SK-N-DZ (cell line): ENCODE results near the genes FOXN4, ATP2A2 and HVCN1.

DNA sequence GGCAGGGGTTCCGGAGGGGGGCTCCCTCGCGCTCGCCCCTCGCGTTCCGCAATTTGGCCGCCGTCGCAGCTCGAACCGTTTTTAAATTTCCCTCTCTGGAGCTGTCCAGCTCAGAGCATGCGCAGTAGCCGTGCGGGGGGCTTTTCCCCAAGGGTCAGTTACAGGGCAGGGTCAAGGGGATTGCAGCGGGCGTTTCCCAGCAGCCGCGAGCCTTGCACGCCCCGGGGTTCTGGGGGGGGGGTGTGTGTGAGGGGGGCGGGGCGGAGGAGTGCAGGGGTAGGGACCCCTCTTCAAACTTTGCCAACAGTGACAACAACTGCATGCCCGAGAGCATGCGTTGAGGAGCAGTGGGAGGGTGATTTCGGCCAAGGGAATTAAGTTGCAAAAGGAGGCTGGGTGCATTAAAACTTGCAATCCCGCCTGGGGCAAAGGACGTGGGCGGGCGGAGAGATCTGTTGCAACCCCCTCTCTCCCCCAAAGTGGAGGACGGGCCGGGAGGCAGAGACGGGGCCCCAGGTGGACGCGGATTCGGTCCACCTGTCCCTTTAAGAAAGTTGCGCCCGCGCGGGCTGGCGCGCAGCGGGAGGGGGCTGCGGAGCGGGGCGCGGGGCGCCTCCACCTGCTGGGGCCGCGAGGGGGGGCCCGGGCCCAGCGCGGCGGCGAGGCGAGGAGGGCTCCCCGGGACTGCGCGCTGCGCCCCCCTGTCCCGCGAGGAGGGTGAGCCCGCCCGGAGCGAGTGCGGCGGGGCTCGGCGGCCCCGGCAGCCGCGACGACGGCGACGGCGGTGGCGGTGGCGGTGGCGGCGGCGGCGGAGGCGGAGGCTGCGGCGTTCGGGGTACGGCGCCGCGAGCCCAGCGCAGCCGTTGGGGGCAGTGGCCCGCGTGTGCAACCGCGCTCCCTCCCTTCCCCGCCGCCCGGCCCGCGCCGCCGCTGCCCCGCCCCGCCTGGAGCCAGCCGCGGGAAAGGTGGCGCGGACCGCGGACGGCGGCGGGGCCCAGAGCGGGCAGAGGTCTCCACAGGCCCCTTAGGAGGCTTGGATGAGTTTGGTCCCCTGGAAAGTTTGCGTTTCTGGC is at the start of gene FOXN4:
FOXN4 (minus strand) TSS at position 119 of the 1,073 bp plus-strand sequence.
RAMPAGE:
- cytosol, long total RNA, result no peak
- nucleus, long total RNA, result no peak

DNA sequence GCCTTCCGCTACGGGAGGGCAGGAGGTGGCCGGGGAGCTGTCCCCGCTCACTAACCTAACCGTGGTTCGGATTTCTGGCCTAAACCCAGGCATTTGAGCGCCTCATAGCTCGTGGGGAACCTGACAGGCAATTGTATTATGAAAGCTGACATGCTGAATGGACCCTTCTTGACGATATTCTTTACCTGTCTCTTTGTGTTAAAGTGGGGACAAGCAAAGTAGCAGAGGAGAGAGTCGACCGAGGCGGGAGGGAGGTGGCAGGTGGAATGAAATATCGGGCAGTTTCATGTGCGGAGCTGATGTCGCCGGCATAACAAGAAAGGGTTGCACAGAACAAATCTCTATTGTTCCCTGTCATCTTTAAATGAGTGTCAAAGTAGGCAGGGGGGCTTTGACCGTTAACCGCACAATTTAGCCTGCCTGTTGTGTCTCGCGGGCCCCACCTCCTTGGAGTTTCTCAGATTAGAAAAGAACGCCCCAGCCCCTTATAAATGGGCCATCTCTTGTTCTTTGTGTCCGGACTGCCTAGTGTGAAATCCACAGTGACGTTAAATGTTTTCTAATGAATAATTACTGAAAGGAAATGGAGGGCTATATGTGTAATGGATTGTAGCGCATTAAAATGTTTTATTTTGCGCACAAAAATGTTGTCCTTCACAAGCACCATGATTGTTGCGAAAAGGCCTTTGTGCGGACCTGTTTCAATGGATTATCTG is 11.5 kb downstream of the MYO1H start:
RAMPAGE:
- cytosol, long total RNA, result no peak
- nucleus, long total RNA, result no peak

DNA sequence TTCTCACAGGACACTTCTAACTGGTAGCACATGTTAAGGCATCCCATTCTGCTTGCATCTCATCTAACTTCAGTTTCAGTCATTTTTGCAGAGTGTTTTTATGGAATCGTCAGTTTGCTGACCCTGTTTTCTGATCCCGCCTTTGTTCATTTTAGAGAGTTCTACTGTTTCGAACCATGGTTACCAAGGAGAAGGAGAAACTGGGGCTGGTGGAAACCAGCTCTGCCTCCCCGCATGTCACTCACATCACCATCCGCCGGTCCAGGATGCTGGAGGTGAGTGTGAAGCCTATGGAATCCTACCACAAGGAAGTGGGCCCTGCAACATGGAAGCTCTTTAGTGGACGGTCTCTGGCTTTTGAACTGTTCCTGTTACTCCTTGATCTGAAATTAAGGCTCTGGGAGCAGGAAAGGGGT is 39.2 kb downstream of the UBE3B start:
RAMPAGE:
- cytosol, long total RNA, result no peak
- nucleus, long total RNA, result no peak

RAMPAGE:
- cytosol, long total RNA, result no peak
- nucleus, long total RNA, result no peak
These were observed 7.5 kb downstream of the MVK start for GRCh38 chr12:109580895-109581778.

DNA sequence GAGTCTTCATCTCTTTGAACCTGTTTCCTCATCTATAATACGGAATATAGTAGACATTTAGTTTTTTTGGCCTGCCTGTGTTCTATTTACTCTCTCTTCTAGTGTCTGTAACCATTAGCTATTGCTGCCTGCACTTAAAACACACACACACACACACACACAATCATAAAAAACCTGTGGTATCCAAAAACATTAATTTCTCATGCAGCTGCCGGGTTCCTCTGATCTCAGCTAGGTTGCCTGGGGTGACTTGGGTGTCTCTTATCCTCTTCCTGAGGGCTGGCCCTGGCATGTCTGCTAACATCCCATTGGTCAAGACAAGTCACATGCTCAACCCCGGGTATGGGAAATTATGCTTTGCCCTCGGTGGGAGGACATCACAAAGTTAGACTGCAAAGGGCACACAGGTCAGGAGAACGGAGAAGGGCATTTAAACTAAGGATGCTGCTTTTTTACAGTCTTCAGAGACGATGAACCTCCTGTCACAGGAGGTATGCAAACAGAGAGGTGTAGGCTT is 55.7 kb downstream of the TRPV4 start:
RAMPAGE:
- cytosol, long total RNA, result no peak
- nucleus, long total RNA, result start-site peak on the minus strand centred at position 258 of the sequence, 58 bp wide, 10 and 8 reads in 2 replicates

GRCh38 chr12:109946411-109947186 is 46.5 kb downstream of the TCHP start:
RAMPAGE:
- cytosol, long total RNA, result no peak
- nucleus, long total RNA, result no peak

GRCh38 chr12:110015277-110015632 is 16.0 kb downstream of the ANKRD13A start:
RAMPAGE:
- cytosol, long total RNA, result no peak
- nucleus, long total RNA, result no peak

RAMPAGE:
- cytosol, long total RNA, result no peak
- nucleus, long total RNA, result no peak
These were observed 25.0 kb upstream of the C12orf76 start for GRCh38 chr12:110072957-110074100.

RAMPAGE:
- cytosol, long total RNA, result no peak
- nucleus, long total RNA, result no peak
These were observed at the start of gene ATP2A2 for GRCh38 chr12:110281166-110282055. ATP2A2 (plus strand) TSS chr12:110281247.

DNA sequence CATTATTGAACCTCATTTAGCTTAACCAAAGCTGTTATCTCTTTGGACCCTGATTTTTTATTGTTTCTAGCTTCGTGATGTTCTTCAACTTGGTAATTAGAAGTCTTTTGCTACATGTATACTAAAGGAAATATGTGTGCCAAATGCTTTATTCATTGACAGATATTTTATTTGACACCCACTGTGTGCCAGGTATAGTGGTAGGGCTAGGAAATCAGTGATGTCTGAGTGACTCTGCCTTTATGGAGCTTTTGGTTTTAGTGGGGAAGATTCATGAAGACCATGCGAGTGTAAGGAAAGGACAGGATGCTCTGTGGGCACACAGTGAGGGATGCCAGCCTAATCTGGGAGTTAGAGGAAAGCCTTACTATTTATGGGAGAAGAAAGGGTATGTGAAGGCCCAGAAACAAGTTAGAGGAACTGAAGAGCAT is 35.4 kb downstream of the ATP2A2 start:
RAMPAGE:
- cytosol, long total RNA, result no peak
- nucleus, long total RNA, result no peak

RAMPAGE:
- cytosol, long total RNA, result no peak
- nucleus, long total RNA, result no peak
These were observed 55.4 kb downstream of the ANAPC7 start for GRCh38 chr12:110347791-110348748.

GRCh38 chr12:110349210-110350199 is 54.0 kb downstream of the ANAPC7 start:
RAMPAGE:
- cytosol, long total RNA, result no peak
- nucleus, long total RNA, result no peak

RAMPAGE:
- cytosol, long total RNA, result no peak
- nucleus, long total RNA, result no peak
These were observed 36.5 kb downstream of the ANAPC7 start for GRCh38 chr12:110366576-110367879.

DNA sequence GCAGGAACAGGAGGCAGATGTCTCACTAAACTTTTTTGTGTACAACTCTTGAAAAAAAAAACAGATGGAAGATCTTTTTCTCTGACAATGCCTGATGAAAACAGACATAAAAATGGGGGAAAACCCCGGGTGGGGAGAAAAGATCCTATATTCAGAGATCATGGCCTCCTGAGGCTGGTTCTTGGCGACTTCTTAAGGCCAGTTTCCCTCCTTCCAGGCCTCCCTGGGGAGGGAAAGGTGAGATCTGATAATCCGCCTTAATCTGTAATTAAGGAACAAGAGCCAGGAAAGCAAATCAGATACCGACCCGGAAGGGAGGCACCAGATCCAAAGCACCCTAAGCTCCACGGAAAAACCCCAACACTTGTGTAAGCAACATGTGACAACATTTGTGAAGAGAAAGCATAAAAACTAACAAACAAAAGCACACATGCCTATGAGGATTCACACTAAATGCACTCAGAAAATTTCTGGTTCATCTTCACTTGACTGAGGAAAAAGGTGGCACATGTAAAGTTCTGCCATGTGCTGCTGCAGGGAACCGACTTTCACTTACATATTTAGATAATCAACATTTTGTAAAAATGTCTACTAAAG is 40.3 kb downstream of the PPTC7 start:
RAMPAGE:
- cytosol, long total RNA, result no peak
- nucleus, long total RNA, result no peak

RAMPAGE:
- cytosol, long total RNA, result no peak
- nucleus, long total RNA, result no peak
These were observed 7.8 kb downstream of the PPTC7 start for GRCh38 chr12:110575252-110575778.

GRCh38 chr12:110648592-110649087 is 34.7 kb downstream of the TCTN1 start:
RAMPAGE:
- cytosol, long total RNA, result no peak
- nucleus, long total RNA, result no peak

RAMPAGE:
- cytosol, long total RNA, result no peak
- nucleus, long total RNA, result no peak
These were observed at the start of gene HVCN1 for GRCh38 chr12:110689034-110690178. HVCN1 (minus strand) TSS chr12:110689115.

GRCh38 chr12:110928690-110928878 is 8.2 kb upstream of the MYL2 start:
RAMPAGE:
- cytosol, long total RNA, result no peak
- nucleus, long total RNA, result no peak

GRCh38 chr12:110928879-110929028 is 8.4 kb upstream of the MYL2 start:
RAMPAGE:
- cytosol, long total RNA, result no peak
- nucleus, long total RNA, result no peak

RAMPAGE:
- cytosol, long total RNA, result no peak
- nucleus, long total RNA, result no peak
These were observed 311 bp upstream of the CUX2 start for GRCh38 chr12:111033669-111034039.